Retinal pigment epithelial cell (primary cell): Measurements from ENCODE around the gene RELL1.

DNA sequence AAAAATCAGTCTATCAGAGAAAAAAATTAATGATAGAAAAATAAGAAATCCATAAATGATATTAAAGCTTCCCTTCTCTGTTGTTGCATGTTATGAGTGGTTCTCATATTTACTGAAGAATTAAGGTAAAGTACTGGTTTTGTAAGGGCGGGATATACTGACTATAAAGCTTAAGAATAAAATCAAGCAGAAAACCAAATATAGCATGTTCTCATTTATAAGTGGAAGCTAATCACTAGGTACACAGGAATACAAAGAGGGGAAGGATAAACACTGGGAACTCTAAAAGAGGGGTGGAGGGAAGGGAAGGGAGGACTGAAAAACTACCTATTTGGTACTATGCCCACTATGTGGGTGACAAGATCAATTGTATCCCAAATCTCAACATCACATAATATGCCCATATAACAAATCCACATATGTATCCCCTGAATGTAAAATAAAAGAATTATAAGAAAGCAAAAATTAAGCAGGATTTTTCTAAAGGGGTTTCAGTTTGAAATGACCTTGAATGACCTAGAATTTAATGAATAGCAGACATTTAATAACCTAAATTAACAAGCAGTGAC lies 1808.2 kb downstream of the ARAP2 start:
- RRBS: no CpG with 5 or more reads among the region's 1 CpG

DNA sequence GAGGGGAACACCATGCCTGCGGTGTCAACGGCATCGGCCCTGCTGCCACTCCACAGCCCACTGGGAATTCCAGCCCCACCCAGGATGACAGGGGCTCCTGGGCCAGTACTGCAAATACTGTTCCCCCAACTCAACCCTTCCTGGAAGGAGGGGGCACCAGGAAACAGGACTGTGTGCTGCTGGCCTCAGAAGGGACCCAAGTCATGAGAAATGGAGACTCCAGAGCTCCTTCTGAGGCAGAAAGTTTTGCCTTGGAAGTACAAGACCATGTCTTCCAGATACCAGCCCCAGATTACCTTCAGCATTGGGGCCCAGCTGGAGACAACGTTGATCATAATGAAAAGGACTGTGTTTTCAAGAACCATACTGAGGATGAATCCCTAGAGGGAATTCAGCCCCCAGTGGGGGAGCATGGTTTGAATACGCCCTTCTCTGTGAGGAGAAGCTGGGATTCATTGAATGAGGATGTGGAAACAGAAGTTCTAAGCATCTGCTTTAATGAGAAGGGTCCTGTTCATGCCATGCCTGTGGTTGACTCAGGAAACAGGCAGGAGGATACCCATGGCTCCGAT lies 95.8 kb downstream of the RELL1 start:
- RRBS: no CpG with 5 or more reads among the region's 6 CpGs

- RRBS: no CpG with 5 or more reads among the region's 12 CpGs
Measured at GRCh38 chr4:37662579-37663586, 23.3 kb downstream of the RELL1 start.

DNA sequence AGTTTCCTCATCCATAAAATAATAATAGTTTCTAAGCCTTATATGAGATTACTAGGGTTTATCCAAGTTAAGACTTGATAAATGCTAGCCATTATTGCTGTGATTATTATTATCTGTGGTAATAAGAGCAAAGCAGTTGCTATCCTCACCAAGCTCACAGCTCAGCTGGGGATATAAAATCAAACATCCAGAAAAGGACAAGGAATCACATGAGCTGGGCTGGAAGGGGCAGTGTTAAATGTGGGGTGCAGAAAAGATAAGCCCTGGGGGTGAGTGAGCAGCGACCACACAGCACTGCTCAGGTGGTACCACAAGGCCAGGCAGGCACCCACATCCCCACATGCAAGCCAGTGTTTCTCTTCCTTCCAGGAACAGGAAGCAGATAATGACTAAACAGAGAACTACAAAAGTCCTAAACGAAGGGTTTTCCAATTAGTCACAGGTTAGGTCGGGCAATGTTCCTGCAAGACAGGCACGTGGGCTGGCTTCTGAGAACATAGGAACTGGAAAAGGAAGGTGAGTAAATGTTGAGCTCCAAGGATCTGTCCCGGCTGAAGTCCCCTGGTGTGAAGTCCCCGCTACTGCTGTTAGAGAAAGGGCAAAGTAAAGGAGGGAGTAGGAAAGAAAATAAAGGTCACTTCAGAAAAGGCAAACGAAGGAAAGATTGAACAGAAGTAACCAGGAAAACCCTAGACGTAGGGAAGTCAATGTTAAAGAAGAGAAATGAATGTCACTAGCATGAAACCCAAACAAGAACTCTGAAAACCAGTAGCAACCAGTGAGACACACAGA lies 19.5 kb downstream of the RELL1 start:
- RRBS: no CpG with 5 or more reads among the region's 8 CpGs

DNA sequence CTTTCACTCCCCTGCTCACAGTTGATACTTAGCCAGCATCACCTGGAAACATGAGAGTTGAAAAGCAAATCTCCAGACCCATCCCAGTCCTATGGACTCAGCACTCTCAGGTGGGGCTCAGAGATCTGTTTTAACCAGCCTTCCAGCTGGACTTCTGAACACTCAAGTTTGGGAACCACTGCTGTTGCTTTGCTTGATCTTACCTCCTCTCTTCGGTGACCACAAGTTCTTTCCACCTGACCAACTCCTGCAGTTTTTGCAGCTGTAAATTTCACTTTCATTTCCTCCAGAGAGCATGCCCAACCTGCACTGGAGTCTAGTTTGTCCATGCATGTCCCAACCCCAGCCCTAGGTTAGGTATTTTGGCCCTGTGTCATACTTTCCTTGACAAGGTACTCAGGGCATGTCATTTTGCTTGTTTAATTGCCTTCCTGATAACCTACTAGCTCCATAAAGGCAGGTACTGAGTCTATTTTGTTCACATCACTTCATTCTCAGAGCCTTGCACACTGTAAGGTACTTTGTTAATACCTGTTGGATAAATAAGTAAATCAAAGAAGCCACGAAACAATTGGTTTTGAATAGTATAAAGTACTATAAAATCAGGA lies 10.3 kb downstream of the RELL1 start:
- RRBS: no CpG with 5 or more reads among the region's 2 CpGs

- RRBS: no CpG with 5 or more reads among the region's 4 CpGs
Measured at GRCh38 chr4:37676646-37677334, 9.4 kb downstream of the RELL1 start.

- RRBS: under 1% methylated on average over 34 of the region's 95 CpGs
Measured at GRCh38 chr4:37686145-37687260, at the start of gene RELL1. Gene RELL1, minus strand, starts transcription at chr4:37686376.

DNA sequence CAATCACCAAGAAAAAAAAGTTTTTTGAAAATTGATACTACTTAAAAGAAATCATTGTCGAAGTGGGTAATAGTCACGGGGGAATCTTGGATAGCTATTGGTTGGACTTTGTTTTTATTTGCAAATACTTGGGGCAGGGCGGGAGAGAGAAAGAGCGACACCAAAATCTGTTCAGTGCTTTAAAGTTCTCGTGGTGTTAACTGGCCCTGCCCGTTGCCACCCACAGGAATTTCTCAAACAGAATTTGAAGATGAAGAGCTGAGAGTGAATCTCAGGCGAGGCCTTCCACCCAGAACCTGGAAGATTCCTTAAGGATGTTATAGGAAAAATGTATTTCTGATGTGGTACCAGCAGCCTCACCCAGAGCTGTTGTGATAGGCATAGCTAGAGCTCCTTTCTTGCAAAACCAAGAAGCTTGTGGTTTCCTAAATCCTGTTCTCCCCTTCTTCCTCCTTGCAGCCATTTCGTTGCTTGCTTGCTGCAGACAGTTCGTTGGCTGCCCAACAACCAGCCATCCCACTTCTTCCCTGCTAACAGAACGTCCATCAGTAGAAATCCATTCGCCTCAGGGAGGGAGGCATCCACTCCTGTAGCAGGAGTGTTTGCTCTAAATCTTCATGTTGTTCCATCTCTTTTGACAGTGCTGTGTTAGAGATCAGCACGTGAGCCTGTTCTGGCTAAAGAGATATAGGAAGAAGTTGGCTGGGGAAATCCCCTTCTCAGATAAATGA lies 68.1 kb upstream of the RELL1 start:
- RRBS: no CpG with 5 or more reads among the region's 12 CpGs

DNA sequence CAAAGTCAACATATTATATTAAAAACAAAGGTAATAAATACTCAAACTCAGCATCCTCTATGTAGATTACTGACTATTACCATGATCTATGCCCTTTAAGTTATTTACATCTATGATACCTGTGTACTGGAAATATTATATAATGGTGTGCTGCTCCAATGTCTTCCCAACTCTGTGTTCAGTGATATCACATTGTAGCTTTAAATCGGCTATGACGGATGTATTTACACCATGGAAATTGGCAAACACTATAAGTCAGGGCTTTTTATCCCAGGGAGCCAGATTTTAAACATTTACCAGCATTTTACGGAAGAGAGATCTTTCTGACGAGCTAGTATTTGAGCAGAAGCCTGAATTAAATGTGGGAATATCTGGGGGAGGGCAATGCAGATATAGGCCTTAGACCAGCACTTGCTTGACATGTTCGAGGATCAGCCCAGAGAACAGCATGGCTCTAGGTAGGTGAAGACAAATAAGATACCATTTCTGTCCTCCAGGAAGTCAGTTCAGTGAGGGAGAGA lies 7.7 kb upstream of the PGM2 start:
- RRBS: no CpG with 5 or more reads among the region's 5 CpGs

GRCh38 chr4:38089747-38090214 lies 129.6 kb downstream of the PTTG2 start:
- RRBS: no CpG with 5 or more reads among the region's 6 CpGs

DNA sequence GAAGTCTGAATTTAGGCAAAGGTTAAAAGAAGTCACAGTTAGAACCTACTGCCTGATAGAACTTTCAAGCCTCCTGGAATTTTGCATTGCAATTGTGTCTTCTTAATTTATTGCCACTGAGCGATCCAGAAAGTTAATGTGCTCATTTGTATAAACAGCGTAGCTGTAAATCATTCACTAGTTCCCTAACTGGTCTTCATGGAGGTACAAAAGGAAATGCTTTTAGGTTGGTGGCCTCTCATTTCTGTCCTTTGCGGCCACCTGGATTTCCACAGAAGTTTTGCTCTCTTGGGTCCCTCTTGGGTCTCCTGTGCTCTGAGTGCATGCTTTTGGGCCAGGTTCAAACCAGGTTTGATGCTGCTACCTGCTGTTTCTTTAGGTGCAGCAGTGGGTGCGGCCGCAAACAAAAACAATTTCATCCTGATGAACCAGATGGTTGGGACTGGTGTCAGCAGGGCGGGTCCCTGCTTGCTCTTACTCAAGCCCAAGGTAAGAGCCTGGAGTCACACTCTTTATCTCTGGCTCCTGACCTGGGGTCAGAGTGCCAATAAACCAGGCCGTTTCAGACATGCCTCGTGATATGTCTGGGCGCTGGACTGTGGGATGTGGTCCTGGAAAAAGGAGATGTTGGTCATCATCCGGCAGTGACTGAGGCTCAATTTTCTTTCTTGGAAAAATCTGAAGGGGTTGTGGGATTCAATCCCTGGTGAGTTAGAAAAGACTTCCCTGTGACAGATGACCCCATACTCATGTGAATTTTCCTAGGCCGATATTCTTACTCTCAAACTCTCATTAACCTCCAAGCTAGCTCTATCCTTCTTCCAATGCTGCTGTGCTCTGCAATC lies 270.1 kb downstream of the PTTG2 start:
- RRBS: no CpG with 5 or more reads among the region's 11 CpGs

- RRBS: no CpG with 5 or more reads among the region's 5 CpGs
Measured at GRCh38 chr4:38231909-38232153, 271.6 kb downstream of the PTTG2 start.

GRCh38 chr4:38310610-38310967 lies 350.4 kb downstream of the PTTG2 start:
- RRBS: no CpG with 5 or more reads among the region's 2 CpGs

DNA sequence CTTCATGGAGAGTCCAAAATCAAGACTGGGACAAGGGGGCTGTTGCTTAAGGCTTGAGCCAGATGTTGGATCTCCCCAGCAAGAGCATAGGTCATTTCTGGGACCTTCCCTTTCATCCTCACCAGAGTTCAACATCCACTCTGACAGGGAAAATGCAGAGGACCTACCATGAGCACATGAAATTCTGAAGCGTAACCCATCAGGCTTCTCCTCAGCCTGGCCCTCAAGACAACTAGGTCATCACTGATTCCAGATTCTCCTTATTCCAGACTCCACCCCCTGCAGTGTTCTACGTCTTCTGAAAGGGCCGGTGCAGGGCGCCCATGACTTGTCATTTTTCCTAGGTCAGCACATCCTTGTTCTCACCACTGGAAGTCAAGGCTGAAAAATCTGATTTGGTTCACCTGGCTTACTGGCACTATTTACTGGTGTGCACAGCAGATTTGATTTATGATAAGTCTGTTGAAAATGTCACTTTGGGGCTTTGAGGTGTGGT lies 141.0 kb upstream of the KLF3 start:
- RRBS: no CpG with 5 or more reads among the region's 4 CpGs

GRCh38 chr4:38673554-38674107 lies 9.6 kb downstream of the KLF3 start:
- RRBS: no CpG with 5 or more reads among the region's 4 CpGs

- RRBS: no CpG with 5 or more reads among the region's 2 CpGs
Measured at GRCh38 chr4:38690170-38690672, 26.2 kb downstream of the KLF3 start.

- RRBS: no CpG with 5 or more reads among the region's 16 CpGs
Measured at GRCh38 chr4:38697080-38698328, 33.5 kb downstream of the KLF3 start.

- RRBS: no CpG with 5 or more reads among the region's 6 CpGs
Measured at GRCh38 chr4:38805333-38806250, 1.0 kb upstream of the TLR1 start.

GRCh38 chr4:38889171-38889588 lies 21.6 kb downstream of the FAM114A1 start:
- RRBS: no CpG with 5 or more reads among the region's 3 CpGs

DNA sequence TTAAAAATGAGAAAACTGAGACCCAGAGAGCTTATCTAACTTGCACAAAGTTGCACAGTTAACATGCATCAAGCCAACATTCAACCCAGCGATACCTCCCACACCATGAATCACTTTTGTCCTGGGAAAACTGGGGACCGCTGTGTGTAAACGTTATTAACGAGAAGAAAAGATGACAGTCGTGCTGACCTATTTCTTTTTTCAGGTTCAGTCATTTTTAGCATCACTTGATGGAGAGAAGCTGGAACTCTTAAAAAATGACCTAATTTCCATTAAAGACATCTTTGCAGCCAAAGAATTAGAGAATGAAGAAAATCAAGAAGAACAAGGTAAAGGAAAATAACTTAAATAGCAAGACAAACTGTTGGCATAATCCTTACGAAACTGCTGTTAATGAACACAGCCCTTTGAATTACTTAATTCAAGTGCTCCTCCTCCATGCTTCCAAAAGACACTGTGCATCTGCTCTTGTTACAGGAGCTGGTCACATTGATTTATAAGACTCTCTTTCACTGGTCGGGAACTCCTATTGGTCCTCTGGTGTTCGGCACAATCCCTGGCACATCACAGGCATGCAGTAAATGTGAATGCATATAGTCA lies 55.1 kb downstream of the FAM114A1 start:
- RRBS: no CpG with 5 or more reads among the region's 8 CpGs